Gallbladder (tissue), 1 donor: ENCODE results near the gene CYP4V2.

DNA sequence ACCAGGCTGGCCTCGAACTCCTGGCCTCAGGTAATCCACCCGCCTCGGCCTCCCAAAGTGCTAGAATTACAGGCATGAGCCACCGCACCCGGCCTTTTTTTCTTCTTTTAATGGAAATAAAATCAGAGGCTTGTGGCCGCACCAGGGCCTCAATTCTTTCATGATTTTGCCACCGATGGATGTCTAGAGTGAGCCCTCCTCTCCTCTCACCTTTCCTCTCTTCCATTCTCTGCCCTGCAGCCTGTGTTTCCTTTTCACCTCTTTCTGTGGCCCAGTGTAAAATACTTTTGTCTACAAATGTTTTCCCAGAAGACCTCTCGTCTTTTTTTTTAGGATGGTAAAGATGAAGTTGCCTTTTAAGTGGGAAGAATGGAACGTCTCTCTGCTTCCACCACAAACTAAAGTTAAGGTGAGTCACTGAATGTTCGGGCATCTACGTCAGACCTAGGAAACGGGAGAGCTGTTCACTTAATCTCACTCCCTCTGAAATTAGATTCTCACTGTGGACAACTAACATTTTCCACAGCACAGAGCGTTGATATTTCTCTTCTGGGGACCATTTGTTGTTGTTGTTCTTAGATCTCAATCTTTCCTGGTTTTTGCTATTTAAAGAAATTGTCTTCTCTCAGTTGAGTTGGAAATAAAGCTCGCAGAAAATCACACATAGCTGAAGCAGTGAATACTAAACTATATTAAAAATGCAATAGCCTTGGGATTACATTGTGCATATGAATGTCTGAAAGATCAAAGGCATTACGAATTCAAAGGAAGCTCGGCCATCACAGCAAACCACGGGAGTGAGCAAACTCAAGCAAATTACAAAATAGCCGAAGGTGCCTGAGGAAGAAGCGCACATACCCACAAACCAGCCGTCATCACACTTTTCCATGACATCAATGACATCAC is 53.8 kb upstream of the PDLIM3 start:
- PRO-cap, result no peak

DNA sequence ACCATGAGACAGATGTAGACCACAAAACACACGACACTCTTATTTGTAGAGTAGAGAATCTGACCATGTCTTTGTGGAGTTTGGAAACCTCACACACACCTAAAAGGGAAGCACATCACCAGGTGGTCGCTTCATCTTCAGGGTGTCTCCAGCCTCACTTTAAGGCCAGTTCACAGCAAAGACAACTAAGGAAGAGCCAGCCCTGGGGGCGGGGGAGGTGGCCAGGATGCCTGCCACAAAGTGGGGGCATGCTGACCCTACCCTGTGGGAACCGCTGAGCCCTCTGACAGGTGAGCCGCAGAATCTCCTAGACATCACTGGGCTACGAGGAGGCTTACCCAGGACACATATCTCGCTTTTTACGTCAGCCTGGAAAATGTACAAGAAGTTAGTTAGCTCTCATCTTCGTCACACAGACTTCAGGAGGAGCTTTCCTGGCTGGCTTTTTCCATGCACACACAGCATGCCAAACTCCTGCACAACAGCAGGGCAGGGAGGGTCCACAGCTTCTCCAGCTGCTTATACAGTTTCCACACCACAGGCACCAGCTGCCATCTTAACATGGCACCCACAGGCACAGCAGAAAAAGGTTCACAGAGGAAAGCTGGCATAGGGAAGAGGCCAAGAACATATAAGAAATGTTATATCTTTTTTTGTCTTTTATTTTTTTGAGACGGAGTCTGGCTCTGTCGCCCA is 64.5 kb upstream of the PDLIM3 start:
- PRO-cap, result no peak

- PRO-cap, result no peak
These were observed 98.9 kb downstream of the SORBS2 start for GRCh38 chr4:185712942-185713738.

DNA sequence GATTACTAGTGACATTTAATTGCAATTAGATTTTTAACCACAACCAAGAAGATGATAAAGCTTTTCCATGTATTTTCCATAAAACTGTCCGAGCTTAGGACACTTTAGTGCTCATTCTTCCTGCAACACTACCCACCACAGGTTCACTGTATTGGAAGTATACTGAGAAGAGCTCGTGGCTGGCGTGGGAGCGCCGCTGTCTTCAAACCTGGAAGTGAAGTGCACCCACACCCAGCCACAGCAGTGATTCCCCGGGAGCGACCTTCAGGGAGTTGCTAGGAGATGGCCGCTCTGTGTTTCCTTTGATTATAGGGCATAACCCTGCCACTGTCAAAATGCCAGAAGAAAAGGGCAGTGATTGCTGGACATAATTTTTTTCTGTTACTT is 95.0 kb downstream of the SORBS2 start:
- PRO-cap, result bidirectional peak, plus-strand start outside the sequence, minus-strand start at position 216 of the sequence

DNA sequence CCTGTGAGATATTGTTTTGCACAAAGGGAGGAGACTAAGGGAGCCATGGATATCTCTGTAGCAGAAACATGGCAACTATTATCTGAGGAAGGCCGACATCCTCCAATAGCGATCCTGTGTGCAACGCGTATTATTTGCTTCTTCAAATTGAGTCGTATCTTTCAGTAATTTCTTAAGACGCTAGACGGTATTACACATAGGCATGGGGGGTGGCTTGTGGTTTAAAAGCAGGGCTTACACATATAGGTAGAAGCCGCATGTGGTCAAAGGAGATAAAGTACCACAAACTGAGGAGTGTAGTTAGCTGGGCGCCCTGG is 94.7 kb downstream of the SORBS2 start:
- PRO-cap, result bidirectional peak, plus-strand start at position 78 of the sequence, minus-strand start outside the sequence

GRCh38 chr4:185726934-185727490 is 85.0 kb downstream of the SORBS2 start:
- PRO-cap, result no peak

DNA sequence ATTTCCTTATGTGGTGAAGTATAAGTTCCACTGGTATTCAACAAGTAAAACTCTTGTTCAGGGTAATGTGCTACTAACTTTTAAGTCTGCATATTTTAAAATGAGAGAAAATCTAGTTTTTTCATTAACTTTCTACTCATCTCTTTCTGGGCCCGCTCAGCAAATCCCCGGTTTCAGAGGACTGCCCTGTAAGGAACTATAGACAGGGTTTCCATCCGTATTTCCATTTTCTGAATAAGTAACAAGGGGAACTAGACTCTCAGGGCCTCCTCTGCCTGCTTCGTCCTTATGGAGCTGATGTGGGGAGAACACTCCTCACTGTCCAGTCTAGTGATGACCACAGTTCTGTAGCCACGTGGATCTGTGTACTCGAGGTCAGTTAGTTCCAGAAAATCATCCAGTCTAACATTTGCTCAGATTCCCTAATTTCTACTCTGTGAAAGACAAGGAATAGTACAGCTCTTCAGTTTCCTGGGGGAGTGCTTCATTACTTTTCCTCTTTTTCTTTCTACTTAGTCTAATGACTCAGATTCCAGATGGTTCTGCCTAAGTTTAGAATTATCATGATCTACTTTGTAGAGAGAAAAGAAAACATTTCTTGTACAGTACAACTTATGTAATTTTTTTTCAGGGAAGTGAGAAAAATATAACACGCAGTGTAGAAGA is 82.7 kb downstream of the SORBS2 start:
- PRO-cap, result no peak

DNA sequence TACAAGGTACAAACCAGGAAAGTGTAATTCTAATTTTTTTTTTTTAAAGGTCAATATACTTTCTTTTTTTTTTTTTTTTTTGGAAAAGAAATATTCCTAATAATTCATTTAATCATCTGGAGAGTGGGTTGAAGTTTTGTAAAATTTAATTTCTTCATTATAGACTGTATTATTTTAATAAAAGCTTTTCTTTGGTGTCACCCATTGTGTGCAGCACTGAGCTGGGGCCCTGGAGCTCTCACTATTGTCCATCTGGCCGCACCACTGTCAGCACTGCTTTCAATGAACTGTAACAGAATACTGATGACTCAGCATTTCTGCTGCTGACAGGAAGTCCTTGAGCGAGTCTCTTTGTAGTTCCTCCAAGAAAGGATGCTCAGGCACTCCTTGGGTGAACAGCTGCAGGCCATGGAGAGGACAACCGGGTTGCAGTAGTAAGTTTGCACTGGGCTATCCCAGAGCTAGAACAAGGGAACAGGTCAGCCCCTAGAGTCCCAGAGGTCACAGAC is 81.7 kb downstream of the SORBS2 start:
- PRO-cap, result no peak

DNA sequence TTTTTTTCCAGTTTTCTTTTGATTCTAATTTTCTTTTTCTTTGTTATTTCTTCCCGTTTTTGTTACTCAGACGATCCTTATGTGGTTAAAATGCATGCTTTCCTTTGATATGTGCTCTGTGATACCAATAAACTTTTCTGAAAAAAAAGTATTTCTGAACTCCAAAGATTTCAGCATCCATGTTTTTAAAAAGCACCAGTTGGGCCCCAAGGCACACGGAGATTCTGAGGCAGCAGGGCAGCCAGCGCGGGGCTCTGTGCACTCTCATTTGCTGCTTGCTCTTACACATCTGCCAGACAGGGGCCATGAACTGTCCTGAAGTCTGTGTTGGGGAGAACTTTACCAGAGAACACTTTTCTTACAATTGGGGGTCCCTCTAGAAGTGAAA is 38.0 kb downstream of the SORBS2 start:
- PRO-cap, result no peak

- PRO-cap, result no peak
These were observed 16.7 kb downstream of the SORBS2 start for GRCh38 chr4:185795293-185795691.

DNA sequence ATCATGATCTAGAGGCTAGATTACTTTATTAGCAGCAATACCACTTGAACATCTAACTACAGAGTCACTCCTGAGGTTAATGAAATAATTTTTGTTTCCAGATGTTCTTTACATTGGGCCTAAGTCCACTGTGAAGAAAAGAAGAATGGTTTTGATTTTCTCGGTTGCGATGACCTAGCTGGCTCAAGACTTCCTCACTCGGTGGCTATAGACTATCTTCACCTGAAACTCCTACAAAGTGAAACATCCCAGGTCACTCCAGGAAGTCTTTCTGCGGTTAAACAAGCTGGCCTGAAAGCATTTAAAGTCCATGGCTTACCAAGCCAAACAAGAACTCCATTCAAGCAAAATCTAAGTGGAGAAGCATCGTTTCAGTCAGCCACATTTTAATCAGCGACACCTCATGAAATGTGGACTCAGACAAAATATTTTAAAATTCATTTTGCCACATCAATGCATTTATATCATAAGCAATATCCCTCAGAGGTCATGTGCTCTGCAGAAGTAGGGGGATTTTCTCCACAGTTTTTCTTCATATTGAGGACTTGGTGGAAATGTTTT is 13.8 kb upstream of the SORBS2 start:
- PRO-cap, result no peak

- PRO-cap, result no peak
These were observed 27.7 kb upstream of the SORBS2 start for GRCh38 chr4:185839690-185840192.

DNA sequence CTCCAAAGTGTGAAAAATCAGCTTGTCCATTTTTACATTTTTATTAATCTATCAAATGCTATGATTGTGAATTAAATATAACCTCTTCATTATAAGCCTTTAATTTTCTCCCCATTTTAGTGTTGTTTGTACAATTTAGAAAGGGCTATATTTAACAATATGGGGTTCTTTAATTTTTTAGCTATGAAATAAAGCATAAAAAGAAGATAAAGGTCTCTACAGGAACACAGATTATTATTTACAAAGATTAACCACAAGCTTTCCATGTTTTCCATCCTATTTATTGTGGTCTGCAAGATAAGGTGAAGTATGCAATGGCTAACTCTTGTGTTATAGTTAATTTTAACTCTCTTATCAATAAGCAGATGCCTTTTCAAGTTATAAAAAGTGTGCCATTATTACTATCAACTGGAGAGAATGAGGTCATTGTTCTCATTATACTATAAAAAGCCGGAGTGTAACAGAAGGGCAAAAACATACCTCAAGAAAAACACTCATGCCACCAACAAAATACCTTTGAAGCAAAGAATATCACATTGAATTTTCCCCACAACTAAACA is 51.8 kb upstream of the SORBS2 start:
- PRO-cap, result no peak

GRCh38 chr4:185870349-185870928 is 58.4 kb upstream of the SORBS2 start:
- PRO-cap, result no peak

DNA sequence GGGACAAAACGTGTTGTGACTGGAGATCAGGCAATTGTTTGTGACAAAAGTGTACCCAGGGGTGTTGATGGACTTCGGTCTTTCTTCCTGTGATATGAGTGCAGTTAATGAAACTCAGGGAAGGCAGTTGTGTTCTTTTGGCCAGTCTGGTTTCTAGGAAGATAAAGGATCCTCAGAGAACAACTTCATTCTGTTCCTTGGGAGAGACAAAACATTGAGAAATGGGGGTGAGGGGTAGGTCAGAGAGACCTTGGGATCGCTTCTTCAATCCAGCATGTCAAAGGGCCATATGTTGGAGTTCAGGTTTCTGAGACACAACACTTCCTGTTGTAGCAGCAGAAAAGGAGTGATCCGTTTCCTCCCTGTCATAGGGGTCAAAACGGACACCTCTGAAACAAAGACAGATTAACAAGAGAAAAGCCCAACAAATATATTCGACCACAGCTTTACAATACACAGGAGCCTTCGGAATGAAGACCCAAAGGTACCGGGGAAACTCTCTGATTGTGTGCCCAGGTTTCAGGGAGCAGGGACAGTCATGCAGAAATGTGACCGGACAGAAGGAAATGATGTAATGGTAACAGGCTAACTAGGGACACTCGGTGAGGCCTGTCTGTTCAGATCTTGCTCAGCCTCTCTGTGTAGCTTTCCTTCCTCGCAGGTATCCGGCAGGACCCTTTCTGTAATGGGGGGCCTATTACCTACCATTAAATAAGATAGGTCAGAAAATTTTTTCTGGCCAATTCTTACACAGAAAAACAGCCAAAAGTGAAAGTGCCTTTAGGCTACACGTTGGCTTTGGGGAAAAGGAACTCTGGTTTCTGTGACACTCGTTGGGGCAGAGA is 103.4 kb upstream of the TLR3 start:
- PRO-cap, result unidirectional peak, minus-strand start at position 504 of the sequence

DNA sequence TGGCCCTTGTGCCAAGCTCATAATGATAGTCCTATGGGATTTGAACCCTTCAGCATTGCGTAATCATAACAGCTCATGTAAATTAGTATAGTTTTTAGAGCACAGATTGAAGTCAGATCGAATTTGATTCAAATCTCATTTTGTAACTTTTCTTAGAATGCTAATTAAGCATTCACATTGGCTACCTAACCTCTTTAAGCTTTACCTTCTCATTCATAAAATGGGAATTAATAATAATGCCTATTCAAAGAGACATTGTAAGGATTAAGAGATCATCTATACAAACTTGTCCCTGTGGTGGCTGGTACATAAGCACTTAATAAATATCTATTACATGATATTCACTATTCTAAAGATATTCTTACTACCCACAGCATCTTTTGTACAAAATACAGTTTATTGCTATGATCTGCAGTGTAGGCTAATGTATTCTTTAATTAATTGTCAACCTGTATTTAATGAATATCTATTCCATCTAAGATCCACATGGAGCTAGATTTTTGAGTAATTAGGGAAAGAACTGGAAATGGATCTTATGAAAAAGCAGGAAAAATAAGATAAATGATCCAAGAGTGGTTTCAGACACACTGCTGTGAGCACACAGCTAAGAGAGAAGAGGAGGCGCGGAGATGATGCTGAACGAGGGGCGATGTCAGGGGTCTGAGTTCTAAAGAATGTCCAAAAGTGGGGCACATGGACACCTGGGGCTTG is 48.0 kb downstream of the TLR3 start:
- PRO-cap, result no peak

- PRO-cap, result no peak
These were observed 46.1 kb upstream of the CYP4V2 start for GRCh38 chr4:186145262-186145576.

GRCh38 chr4:186191128-186192131 is at the start of gene CYP4V2:
Gene CYP4V2, plus strand, starts transcription at chr4:186191567.
- PRO-cap, result bidirectional peak, plus-strand start at chr4:186191308, minus-strand start at chr4:186191087; bidirectional peak, plus-strand start at chr4:186191679, minus-strand start at chr4:186191428

GRCh38 chr4:186247240-186247503 is 18.8 kb upstream of the F11 start:
- PRO-cap, result no peak

GRCh38 chr4:186249863-186250169 is 16.2 kb upstream of the F11 start:
- PRO-cap, result no peak